Mesangial cell (primary cell): ENCODE measurements around a stretch of chr7.

- RAMPAGE, long total RNA = no peak
Observed at GRCh38 chr7:50614715-50615100, 49.5 kb upstream of the DDC start.

- RAMPAGE, long total RNA = no peak
Observed at GRCh38 chr7:50654748-50655277, 89.6 kb upstream of the DDC start.

GRCh38 chr7:50656630-50656988 lies 91.4 kb upstream of the DDC start:
- RAMPAGE, long total RNA = no peak

DNA sequence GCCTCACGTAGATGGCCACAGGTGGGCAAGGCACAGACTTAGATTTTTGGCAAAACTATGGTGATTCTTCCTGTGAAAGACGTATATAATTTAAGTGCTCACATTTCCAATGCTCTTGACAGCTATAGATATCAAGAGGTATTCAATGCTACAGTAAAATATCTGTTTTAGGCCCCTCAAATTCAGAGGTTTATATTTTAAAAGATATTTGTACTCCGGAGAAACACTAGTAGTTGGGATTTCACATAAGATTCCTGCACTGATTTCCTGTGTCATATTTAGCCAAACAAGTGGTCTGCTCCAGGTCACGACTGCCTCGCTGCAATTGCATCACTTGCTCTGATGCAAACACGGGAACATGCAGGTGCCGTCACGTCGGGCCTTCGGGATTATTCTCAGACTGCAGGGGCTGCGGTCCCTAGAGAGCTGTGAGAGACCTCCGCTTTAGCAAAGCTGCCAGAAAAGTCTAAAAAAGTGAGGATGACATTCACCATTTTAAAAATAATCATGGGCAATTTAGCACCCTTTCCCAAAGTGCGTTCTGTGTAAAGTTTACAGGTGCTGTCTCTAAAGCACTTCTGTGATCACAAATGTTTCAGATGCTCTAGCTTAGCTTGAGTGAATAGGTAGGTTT lies 93.4 kb upstream of the DDC start:
- RAMPAGE, long total RNA = no peak

DNA sequence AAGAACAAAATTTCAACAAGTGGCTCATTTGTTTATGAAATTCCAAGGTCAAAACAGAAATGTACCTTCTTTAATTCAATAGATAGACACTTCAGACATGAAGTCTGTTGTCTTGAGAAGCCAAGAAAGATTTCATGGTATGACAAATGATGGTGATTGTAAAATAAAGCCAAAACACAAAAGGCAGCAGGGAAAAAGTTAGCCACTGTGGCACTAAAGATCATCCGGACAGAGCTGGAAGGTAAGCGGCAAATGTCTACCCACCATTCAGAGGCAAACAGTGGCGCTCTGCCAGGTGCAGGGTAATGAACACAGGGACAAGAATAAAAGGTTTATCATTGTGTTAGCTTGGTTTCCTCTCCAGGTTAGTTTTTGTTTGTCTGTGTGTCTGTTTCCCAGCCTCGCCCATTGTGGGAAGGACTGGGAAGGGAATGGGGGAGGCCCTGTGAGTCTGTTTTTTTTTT lies 74.4 kb downstream of the GRB10 start:
- RAMPAGE, long total RNA = no peak

DNA sequence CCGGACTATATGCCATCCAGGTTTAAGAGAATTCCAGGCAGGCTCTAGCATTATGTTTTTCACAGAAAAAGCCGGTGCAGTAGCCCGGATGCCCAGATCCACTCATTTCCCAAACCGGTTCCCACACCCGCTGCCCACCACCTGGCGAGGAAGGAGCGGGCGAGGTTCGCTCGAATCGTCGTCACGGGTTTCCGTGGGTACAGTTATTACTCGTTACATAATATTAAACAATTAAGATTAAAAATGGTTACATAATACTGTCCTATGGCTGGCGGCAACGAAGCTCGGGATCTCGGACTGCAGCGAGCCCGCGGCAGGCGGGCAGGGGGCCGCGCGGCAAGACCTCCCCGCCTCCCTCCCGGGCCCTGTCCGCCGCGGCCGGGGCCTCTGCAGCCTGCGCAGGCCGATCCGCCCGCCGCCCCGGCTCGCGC lies 740 bp downstream of the GRB10 start:
- RAMPAGE, long total RNA = no peak

DNA sequence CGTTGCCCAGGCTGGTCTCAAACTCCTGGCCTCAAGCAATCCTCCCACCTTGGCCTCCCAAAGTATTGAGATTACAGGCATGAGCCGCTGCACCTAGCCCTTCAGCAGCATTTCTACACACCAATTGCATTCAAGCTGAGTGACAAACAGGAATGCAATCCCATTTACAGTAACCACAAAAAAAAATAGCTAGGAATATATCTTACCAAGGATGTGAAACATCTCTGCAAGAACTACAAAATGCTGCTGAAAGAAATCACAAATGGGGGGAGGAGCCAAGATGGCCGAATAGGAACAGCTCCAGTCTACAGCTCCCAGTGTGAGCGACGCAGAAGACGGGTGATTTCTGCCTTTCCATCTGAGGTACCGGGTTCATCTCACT lies 115.9 kb upstream of the GRB10 start:
- RAMPAGE, long total RNA = no peak

GRCh38 chr7:50970070-50970570 lies 187.4 kb upstream of the GRB10 start:
- RAMPAGE, long total RNA = no peak

- RAMPAGE, long total RNA = no peak
Observed at GRCh38 chr7:51289658-51290504, 26.7 kb downstream of the COBL start.

- RAMPAGE, long total RNA = no peak
Observed at GRCh38 chr7:52274287-52274659, 761.2 kb upstream of the POM121L12 start.

- RAMPAGE, long total RNA = no peak
Observed at GRCh38 chr7:53032213-53032574, 3.2 kb upstream of the POM121L12 start.

- RAMPAGE, long total RNA = no peak
Observed at GRCh38 chr7:55005230-55005654, 13.6 kb upstream of the EGFR start.

DNA sequence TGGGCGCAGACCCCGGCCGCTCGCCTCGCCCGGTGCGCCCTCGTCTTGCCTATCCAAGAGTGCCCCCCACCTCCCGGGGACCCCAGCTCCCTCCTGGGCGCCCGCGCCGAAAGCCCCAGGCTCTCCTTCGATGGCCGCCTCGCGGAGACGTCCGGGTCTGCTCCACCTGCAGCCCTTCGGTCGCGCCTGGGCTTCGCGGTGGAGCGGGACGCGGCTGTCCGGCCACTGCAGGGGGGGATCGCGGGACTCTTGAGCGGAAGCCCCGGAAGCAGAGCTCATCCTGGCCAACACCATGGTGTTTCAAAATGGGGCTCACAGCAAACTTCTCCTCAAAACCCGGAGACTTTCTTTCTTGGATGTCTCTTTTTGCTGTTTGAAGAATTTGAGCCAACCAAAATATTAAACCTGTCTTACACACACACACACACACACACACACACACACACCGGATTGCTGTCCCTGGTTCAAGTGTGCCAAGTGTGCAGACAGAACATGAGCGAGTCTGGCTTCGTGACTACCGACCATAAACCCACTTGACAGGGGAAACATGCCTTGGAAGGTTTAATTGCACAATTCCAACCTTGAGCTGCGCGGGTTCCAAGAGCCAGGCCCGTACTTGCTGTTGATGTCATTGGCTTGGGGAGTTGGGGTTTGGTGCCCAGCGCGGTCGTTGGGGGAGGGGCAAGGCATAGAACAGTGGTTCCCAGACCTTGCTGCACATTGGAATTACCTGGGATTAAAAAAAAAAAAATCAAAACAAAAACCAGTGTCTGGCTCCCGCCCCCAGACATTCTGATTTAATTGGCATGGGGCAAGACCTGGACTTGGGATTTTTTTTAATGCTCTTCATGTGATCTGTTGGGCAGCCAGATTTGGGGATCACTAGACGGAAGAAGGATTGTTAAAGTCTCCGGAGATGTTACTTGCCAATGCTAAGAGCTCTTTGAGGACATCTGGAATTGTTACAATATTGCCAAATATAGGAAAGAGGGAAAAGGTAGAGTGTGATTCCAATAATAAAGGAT lies 1.6 kb downstream of the EGFR start:
- RAMPAGE, long total RNA = no peak

DNA sequence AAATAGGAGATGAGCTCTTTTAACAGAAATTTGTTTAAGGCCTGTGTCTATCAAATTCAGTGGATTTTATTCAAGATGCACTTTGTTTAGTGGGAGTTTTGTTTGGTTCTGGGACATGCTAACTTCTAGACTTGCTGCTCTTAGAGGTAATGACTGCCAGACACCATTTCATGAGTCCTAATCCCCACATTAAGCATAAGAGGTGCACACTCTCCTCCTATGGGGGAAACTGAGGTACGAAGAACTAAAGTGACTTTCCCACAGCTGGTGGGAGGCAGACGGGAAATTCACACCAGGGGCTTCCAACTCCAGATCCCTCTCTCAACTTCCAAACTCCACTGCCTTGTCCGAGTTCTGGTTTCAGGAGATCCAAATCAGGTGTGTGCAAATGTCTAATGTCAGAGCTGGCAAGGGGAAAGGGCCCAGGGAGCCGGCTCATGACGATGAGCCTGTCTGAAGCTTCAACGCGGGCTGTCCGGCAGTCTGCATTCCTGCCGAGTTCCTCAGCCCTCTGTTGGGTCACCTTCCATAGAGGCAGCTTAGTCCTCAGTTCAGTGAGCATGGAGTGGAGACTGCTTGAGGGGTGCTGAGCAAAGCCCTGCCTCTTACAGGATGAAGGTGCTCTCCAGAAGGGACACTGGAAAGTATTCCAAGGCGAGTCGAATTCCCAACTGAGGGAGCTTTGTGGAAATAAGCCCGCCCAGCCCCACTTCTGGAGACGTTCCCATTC lies 3.0 kb downstream of the EGFR start:
- RAMPAGE, long total RNA = no peak

DNA sequence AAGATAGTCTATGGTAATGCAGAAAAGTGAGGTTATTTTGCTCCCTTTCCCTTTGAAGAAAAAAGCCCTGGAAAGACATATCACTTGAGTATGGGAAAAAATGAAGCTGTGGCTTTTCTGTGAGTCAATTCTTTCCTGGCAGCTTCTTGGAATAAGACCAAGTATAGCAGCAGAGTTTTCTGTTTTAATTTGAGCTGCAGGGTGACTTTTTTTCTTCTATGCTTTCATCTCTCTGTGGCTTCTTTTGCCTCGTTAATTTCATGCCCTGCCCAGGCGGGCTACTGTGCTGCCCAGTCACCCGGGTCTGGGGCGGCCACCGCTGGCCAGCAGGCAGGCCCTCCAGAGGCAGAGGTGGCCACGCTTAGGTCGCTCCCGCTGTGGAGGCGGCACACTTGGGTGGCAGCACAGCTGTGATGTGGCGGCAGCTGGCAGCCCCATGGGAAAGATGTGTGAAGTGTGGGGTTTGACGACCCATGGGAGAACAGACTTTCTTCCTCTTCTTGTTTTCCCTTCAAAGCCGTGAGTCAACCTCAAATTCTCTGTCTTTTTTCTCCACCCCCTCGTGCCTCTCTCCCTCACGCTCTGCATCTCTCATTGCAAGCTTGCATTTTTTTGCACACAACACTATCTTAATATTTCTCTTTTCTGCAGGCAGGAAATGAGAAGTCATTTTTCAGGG lies 67.6 kb downstream of the EGFR start:
- RAMPAGE, long total RNA = no peak

DNA sequence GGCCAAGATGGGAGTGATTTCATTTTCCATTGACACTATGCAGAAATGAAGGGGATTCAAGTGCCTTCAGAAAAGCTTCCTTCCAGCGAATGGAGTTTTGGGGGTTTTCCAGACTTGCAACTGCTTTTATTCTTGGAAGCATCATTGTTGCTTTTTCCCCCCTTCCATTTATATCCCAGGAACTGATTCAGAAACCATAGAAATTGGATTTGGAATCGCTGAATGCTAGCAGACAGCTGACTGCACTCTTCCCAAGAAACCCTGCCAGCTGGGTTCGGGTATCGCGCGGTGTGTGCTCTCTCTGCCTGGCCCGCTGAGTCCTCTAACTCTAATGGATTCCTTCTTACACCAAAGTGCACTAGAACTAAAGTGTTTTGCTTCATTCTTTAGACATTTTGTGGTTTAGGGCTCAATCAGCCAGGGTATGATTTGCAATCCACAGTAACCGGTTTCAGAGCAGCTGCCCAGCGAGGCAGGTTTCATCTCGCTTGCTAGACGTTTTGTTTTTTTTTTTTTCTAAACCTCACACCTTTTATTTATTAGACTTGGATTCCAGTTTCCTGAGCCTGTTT lies 92.1 kb downstream of the EGFR start:
- RAMPAGE, long total RNA = no peak

GRCh38 chr7:55151073-55151478 lies 132.3 kb downstream of the EGFR start:
- RAMPAGE, long total RNA = no peak

DNA sequence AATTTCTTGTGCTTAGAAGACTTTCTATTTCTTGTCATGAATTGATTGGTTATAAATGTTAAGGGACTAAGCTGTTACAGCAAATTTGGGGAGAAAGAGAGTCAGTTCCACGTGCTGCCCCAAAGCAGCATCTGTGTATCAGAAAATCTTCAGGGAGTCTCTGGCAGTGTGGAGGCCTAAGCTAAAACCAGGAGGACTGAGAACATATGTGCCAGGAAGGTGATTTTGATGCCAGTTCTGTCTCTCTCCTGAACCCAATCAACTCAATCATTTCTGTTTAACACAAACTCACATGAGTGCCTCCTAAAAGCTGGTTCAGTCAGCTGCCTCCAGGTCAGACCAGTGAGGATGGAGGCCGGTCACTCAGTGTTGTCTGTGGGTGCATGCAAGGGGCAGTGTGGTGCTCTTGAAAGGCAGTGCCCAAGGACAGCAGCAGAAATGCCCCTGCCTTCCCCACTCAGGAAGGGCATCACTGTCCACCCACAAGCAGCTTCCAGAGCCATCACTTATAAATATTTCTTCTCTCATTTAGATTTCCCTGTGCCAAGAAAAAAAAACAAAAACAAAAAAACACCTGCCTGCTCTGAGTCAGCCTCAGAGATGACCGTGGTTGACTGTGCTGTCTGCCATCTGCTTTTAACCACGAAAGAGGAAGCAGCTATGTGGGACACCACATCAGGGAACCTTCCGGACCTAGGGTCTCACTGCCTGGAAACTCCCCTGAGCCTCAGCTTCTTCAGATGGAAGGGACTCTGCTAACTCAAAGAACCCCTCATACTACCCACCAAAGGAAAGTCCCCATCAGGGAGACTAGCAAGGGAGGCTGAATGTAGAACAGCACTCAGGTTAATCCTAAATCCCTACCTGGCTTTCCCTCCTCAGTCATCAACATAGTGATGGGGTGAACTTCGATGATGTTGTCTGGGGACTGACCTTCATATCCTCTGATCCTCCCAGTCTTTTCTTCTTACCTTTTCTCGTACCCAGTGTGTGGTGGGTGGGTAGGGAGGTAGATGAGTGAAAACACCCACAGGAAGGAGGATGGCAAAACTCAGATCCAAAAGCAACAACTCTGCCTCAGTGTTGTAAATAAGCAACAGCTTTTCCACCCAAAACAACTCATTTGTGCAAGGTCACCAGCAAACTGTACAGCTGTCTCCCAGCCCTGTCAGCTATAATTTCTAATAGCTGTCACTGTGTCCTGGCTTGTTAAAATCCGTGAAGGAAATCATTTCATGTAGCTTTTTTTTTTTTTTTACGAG lies 39.0 kb downstream of the VOPP1 start:
- RAMPAGE, long total RNA = no peak

GRCh38 chr7:55547750-55548529 lies 24.4 kb downstream of the VOPP1 start:
- RAMPAGE, long total RNA = no peak

DNA sequence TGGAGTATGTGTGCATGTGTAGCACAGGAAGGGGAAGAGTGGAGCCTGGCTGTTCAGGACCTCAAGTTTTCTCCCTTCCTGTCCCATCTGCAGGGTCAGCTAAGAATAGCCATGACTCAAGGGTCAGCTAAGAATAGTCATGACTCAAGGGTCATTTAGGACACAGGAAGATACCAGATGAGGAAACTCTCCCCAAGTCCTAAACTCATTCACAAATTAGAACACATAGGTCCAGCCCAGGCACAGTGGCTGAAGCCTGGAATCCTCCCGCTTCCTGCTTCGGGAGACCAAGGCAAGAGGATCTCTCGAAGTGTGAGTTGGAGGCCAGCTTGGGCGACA lies 21.3 kb upstream of the VOPP1 start:
- RAMPAGE, long total RNA = no peak